Epidermal melanocyte (primary cell): Measurements from ENCODE around the genes DNAH6 and ELMOD3.

GRCh38 chr2:74452349-74452914 is 2.5 kb upstream of the INO80B start:
- RRBS = no CpG with 5 or more reads among the region's 5 CpGs

DNA sequence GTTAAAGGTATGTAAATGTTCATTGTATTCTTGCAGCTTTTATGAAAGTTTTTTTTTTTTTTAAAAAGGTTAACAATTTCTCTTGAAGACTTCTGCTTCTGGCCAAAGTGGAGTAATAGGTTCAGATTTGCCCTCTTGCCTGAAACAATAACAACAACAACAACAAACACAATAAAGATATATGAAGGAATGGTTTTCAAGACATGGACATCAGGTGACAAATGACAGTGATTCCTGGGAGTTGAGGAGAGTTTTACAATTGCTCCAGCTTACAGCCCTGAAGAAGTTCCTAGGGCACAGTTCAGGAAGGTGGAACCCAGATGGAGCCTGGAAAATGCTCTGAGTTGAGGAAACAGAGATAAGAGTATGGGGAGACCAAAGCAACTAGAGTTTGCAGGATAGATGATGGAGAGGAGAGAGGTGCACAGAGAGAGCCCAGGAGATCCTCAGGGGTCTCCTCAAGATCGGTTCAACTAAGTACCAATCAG is 53.4 kb downstream of the SEMA4F start:
- RRBS = no CpG with 5 or more reads among the region's 1 CpG

DNA sequence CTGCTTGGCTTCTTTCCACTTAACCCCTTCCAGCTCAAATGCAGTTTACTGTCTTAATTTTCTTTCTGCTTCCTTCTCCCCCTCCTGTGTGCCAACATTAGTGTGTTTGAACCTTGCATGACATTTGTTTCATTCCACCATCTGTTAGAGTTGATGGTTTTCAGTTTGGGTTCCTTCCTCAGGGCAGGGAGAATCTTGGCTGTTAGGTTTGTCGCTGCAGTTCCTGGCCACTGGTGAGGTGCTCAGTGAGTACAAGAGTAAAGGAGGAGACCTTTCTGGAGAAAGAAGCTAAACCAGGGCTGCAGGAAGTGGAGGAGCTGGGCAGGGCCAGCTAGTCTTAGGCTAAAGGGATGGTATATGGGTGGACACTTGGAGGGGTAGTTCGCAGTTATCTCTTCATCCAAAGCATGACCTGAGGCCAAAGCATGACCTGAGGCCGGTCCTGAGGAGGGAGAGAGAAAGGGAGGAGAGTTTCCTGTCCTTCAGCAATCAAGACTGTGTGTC is 4.1 kb downstream of the HK2 start:
- RRBS = no CpG with 5 or more reads among the region's 3 CpGs

DNA sequence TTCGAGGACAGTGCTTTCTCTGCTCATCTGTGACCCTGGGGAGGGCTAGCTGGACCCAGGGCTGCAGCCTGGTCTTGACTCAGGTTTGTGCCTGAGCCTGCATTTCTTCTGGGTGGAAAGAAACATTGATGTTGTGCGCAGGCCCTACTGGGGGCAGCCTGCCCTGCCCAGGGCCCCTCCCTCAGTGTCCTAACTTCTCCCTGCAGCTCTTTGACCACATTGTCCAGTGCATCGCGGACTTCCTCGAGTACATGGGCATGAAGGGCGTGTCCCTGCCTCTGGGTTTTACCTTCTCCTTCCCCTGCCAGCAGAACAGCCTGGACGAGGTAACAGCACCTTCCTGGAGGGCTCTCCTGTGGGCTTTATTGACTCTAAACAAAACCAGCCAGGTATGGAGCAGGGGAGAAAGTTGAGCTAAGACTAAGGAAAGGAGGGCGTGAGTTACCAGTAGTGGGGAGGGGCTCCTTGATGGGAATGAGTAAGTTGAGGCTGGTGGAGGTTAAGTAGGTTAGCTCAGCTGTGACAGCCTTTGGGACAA is 48.1 kb downstream of the HK2 start:
- RRBS = no CpG with 5 or more reads among the region's 8 CpGs

DNA sequence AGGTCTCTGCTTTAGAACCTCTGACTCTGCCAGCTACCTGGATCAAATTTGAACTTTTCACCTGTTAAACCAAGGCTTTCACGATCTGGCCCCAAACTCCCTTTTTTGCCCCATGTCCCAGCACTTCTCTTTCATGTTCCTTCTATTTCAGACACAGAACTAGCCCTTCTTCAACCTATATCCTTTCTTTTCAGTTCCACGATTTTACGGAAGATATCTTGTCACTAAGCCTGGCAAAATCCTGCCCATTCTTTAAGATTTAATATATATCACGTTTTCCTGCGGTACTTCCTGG is 39.5 kb upstream of the POLE4 start:
- RRBS = no CpG with 5 or more reads among the region's 5 CpGs

DNA sequence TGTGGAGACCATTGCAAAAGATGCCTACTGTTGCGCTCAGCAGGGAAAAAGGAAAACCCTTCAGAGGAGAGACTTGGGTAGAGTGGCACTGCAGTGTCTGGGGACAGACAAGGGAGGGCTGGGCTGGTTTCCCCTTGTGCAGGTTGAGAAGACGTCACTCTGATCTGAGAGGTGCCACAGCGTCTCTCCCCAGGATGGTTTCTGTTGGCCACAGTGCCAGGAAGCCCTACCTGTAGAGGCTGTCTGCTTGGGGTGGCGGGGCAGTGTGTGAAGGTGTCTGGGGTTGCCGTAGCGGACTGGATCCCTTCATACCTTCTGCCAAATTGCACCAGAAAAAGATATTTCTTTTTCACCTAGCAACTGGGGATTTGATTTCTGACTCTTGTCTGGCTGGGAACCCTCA is 907 bp downstream of the POLE4 start:
- RRBS = no CpG with 5 or more reads among the region's 6 CpGs

- RRBS = no CpG with 5 or more reads among the region's 4 CpGs
Measured at GRCh38 chr2:82797156-82797823, 1661.8 kb downstream of the SUCLG1 start.

DNA sequence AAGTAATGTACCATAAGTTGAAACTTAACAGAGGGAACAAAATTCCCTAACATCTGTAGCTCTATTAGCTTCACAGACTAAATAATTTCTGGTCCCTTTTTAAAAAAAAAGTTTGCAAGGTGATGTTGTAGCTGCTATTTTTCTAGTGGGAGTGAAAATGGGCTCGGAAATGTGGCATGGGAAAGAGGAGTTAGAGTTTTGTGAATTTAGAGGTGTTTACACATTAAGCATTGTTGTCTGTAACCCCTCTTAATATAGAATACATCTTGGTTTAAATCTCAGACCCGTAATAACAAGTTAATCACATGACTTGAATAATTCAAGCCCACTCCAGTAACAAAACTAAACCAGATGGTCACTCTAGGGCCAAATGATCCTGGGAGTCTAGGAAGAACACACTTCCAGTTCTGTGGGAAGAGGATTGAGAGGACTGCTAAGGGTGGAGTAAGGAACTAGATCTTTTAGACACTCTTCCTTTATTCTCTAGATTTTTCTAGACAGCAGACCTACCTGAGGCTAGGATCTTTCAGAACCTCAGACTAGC is 1.9 kb downstream of the SUCLG1 start:
- RRBS = no CpG with 5 or more reads among the region's 2 CpGs

GRCh38 chr2:84515906-84516708 is at the start of gene DNAH6:
Gene DNAH6, plus strand, starts transcription at chr2:84516498.
- RRBS = no CpG with 5 or more reads among the region's 32 CpGs

DNA sequence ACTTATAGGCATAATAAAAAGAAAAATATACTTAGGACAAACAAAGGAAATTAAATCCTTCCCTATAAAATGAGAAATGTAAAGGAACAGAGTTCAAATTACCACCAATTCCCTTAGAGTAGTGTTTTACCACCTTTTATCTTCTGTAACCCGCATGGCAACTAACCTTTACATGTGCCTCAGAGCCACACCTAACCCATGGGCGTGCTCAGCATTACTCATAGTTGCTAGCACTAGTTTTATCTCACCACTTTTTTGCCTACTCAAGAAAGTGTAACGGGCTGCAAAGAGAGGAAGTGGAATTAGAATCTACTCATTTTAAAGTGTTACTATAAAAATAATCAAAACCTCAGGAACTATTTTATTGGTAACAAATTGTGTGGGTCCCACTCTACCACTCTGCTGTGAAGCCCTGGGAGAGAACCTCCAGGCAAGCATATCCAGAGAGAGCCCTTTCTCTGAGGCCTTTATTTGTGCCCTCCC is 98.9 kb downstream of the TRABD2A start:
- RRBS = no CpG with 5 or more reads among the region's 3 CpGs

- RRBS = no CpG with 5 or more reads among the region's 11 CpGs
Measured at GRCh38 chr2:84855773-84856088, 25.2 kb downstream of the TRABD2A start.

- RRBS = no CpG with 5 or more reads among the region's 19 CpGs
Measured at GRCh38 chr2:84904580-84905081, 825 bp upstream of the TMSB10 start.

DNA sequence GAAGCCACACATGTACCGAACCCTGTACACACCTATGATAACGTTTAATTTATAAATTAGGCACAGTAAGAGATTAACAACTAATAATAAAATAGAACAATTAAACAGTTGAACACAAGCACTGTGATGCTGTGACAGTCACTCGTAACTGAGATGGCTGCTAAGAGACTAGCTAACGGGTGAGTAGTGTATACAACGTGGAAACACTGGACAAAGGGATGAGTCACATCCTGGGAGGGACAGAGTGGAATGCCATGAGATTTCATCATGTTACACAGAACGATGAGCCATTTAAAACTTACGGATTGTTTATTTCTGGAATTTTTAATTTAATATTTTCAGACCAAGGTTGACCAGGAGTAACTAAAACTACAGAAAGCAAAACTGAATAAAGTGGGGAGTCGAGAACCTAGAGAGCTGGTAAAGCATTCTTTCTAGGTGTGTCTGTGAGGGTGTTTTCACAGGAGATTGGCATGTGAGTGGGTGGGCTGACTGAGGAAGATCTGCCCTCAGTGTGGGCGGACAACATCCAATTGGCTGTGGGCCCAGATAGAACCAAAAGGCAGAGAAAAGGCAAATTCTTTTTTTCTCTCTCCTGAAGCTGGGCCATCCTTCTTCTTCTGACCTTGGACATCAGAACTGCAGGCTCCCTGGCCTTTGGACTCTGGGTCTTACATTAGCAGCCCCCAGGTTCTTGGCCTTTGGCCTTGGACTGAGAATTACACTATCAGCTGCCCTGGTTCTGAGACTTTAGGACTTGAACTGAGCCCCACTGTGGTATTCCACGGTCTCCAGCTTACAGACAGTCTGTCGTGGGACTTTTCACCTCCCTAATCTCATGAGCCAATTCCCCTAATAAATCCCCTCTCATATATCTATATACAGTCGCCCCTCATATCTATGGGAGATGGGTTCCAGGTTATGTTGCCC is 14.6 kb downstream of the TMSB10 start:
- RRBS = no CpG with 5 or more reads among the region's 12 CpGs

- RRBS = no CpG with 5 or more reads among the region's 4 CpGs
Measured at GRCh38 chr2:84924693-84924932, 19.2 kb downstream of the TMSB10 start.

GRCh38 chr2:84926729-84927406 is 21.4 kb downstream of the TMSB10 start:
- RRBS = no CpG with 5 or more reads among the region's 24 CpGs

DNA sequence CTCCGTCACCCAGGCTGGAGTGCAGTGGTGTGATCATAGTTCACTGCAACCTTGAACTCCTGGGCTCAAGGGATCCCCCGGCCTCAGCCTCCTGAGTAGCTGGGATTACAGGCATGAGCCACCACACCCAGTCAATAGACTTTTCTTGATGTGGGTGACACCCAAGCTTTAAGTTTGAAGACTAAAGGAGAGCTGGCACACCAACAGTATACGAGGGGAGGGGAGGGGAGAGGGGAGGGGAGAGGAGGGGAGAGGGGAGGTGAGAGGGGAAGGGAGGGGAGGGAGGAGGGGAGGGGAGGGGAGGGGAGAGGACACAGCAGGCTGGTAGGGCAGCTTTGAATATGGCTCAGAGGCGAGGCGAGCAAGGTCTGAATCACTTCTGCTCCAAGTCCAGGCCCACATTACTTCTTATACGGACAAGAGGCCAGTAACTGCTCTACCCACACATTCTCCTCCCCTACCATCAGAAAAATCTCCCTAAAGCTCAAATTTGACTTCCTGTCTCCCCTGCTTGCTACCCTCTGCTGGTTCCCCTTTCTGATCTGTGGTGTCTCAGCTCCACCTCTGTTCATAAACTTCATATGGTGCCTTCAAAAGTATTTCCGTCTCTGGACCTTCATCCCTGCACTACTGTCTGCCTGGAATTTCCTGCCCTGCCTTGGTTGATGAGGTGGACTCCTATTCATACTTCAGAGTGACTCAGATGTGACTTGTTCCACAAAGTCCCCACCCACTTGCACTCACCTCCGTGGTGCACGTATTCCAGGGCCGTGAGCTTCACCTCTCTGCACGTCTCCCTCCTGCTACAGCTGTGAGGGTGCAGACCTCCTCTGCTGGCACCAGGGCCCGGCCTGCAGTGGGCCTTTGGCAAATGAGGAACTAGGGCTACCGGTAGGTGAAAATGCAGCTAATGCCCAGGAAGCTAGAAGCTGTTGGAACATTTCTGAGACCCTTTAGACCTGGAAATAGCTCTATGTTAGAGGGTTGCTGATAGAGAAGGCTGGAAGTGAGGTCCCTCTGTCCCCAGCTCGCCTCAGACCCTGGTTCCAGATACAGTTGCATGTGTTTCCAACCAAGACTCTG is 24.7 kb upstream of the KCMF1 start:
- RRBS = 80% methylated on average over 1 of the region's 14 CpGs

GRCh38 chr2:85269925-85270572 is 57.7 kb downstream of the TGOLN2 start:
- RRBS = no CpG with 5 or more reads among the region's 9 CpGs

GRCh38 chr2:85274216-85274591 is 53.6 kb downstream of the TGOLN2 start:
- RRBS = no CpG with 5 or more reads among the region's 10 CpGs

DNA sequence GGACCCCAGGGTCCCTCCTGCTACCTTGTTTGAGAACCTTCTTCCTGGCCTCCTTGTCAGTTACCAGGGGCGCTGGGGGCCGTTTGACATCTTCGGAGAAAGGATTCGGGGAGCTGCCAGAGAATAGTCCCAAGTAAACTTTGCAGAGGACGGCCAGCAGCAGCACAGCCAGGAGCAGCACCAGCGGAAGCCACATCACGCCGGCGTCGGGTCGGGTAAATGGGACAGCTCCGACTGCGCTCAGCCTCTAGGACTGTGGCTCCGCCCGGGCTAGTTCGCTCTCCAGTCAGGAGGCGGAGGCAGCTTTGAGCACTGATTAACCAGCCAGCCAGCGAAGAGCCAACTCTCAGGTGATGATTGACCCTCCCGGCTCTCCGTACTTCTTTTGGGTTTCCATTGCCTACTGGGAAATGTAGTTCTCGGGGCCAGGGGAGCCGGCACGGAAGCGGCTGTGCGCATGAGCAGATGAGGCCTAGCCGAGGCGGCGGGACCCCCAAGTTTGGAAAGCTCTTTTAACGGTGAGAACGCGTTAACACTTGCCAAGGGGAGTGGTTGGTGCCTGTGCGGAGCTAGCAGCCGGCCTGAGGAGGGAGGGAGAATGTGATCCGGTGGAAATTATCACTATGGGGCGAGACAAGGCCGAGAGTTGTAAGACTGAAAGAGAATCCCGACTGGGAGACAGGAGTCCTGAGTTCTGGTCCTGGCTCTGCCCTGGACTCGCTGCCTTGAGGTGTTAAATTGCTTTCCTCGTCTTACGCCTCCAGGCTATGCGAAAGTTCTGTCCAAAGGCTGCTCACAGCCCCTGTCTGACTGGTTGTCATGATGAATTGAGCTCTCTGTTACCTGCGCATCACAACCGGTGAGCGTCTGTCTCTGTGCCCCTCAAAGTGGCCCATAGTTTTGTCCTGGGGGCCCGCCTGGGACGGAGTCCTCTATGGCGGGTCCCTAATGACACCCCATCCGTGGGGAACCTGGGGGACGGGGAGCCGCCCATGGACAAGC is at the start of gene ELMOD3:
ELMOD3 (plus strand) TSS at position 458 of the 1,002 bp plus-strand sequence.
- RRBS = 3% methylated on average over 14 of the region's 50 CpGs

- RRBS = no CpG with 5 or more reads among the region's 5 CpGs
Measured at GRCh38 chr2:85371234-85371516, 16.6 kb downstream of the ELMOD3 start.